Paraaortic lymph node (tissue), 1 donor: ENCODE measurements around the gene GLIPR2.

DNA sequence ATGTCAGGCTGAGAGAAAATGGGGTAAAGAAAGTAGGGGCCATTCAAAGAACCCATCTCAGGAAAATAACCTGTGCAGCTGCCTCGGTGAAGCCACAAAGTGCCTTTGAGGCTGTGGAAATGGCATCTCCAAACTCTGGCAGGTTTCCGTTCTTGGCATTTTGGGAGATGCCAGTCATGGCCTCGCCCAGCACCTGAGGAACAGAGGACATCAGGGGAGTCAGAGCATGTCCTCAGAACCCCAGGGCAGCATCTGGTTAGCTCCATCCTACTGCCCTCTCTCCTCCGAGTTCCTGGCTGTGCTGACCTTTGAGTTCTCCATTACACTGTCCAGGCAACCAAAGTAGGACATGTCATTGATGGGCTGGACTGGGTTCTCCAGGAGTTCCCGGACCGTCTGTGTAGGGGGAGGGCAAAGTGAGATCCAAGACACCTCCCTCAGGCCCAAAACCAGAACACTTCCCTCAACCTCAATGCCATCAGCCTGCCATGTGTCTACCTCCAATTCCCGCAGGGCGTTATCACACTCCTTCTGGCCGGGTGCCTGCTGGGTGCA lies 20.8 kb upstream of the TPM2 start:
- PRO-cap, result no peak

- PRO-cap, result bidirectional peak, plus-strand start at chr9:35757221, minus-strand start at chr9:35757077
Measured at GRCh38 chr9:35756482-35757301, 2.6 kb upstream of the MSMP start.

- PRO-cap, result no peak
Measured at GRCh38 chr9:35757754-35758078, 3.6 kb upstream of the MSMP start.

DNA sequence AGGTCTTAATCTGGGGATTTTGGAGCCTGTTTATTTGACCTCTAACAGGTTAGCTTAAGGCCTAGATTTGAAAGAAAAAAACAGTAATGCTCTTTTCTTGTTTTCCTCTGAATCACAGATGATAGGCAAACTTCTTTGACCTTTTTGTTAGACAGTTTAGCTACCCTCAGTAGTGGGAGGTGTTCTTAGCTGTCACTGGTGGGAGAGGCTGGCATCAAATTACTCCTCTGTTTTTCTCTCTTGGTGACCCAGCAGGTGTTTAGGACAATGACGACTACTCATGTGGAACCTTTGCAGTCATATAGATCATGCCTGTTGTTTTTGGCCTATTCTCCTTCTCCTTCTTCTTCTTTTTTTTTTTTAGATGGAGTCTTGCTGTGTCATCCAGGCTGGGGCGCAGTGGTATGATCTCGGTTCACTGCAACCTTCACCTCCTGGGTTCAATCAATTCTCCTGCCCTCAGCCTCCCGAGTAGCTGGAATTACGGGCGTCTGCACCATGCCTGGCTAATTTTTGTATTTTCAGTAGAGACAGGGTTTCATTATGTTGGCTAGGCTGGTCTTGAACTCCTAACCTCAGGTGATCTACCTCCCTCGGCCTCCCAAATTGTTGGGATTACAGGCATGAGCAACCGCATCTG lies 15.3 kb upstream of the NPR2 start:
- PRO-cap, result no peak

- PRO-cap, result no peak
Measured at GRCh38 chr9:35834331-35834750, 5.3 kb downstream of the TMEM8B start.

GRCh38 chr9:35841488-35841919 lies 12.5 kb downstream of the TMEM8B start:
- PRO-cap, result no peak

DNA sequence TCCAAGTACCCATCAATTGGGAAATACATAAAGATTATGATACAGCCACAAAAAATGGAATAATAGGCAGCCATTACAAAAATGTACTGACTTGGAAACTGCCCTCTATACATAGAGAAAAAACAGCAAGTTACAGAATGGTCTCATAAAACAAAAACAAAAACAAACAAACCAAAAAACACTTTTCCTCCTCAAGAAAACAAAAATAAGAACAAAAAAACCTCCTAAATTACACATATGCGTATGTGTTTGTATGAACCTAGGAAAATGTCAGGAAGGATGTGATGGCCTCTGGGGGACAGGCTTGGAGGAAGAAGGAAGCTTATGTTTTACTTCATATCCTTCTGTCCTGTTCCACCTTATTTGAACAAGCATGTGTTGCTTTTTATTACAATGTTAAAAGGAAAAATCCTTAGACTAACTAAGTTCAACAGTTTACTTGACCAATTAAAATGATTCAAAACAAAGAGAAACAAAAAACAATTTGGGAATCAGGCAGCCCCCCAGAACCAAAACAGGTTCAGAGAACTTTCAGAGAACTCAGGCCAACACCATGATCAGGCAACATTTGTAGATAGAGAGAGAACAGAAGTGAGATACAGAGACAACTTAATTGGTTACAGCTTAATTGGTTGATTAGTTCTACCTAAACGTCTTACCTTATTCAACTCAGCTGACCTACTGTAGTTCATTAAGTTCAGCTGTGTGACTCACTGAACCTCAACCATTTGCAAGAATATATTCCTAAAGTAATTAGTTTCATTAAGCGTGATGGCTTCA lies 10.0 kb downstream of the SPAAR start:
- PRO-cap, result no peak

DNA sequence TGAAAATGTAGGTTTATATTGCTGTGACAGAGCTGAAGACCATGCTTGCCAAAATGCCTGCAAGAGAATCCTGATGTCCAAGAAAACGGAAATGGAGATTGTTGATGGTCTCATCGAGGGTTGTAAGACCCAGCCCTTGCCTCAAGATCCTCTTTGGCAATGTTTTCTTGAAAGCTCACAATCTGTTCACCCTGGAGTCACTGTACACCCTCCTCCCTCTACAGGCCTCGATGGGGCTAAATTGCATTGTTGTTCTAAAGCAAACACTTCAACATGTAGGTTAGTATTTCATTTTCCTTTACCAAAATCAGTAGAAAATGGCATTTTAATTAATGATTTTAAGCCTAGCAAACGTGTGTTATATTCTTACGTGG lies 48.9 kb upstream of the GLIPR2 start:
- PRO-cap, result no peak

DNA sequence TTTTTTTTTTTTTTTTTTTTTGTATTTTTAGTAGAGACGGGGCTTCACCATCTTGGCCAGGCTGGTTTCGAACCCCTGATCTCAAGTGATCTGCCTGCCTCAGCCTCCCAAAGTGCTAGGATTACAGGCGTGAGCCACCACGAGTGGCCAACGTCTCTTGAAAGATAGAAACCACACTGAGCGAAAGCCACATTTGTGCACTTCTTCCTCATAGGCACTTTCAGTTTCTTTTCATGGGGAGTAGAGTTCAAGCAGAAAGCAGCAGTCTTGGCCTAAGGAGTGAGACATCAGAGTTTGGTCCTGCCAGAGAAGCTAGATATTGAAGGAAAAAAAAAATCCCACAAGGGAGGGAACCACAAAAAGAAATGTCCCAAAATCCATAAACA lies 44.0 kb upstream of the GLIPR2 start:
- PRO-cap, result unidirectional peak, minus-strand start at position 166 of the sequence

- PRO-cap, result bidirectional peak, plus-strand start at chr9:36136735, minus-strand start at chr9:36136572
Measured at GRCh38 chr9:36136144-36136920, at the start of gene GLIPR2. GLIPR2 (plus strand) TSS chr9:36136733.

- PRO-cap, result no peak
Measured at GRCh38 chr9:36140287-36140844, 3.8 kb downstream of the GLIPR2 start.

GRCh38 chr9:36162483-36162868 lies 6.7 kb upstream of the CCIN start:
- PRO-cap, result no peak

GRCh38 chr9:36349531-36350417 lies 50.3 kb downstream of the RNF38 start:
- PRO-cap, result no peak

DNA sequence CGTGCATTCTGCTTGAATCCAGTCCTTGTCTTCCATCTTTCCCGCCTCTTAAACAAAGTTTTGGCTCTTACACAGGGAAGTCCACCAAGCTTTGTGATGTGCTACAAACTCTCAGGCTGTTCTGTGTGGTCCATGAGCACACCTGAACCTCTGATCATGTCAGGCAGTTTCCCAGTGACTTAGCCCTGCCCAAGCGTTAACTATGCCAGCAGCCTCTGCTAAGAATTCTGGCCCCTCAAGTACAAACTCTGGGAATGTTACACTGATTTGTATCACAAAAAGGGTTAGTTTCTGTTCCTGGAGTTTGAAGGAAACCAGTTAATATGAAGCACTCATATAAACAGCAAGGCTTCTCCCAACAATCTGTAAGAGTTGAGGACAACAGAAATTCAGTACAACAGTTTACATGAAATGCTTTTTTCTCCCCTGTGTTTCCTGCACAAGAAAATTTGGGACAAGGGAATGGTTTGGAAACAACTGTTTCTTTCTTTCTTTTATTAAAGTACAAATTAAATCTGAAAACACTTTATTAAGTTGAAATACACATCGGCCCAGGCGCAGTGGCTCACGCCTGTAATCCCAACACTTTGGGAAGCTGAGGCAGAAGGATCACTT lies 46.0 kb upstream of the RNF38 start:
- PRO-cap, result no peak

DNA sequence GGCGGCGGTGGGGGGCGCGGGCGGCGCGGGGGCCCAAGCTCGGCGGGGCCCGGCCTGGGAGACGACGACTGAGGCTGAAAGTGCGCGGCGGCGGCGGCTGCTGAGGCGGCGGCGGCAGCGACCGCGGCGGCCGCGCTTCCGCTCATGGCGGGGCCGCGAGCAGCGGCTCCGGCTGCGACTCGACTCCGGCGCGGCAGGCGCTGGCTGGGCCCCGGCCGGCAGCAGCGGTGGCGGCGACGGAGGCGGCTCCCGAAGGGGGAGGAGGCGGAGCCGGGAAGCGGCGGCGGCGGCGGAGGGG lies 85.3 kb upstream of the MELK start:
- PRO-cap, result bidirectional peak, plus-strand start outside the sequence, minus-strand start at position 181 of the sequence

DNA sequence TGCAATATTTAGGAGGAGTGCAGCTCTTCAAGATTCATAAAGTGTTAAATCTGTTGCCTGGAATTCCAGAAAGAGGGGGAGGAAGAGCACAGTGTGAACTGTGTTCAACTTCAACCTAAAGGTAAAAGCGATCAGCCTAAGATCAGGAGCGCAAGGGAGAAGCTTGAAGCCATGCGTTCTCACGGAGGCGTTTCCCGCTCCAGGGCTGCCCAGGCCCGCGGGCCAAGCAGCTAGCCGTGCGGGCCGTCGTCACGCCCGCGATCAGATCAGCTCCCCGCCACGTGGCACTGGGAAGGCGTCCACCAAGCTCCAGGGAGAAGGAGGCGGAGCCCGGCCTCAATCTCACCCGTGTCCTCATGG lies 41.1 kb upstream of the ZCCHC7 start:
- PRO-cap, result bidirectional peak, plus-strand start outside the sequence, minus-strand start at position 268 of the sequence

DNA sequence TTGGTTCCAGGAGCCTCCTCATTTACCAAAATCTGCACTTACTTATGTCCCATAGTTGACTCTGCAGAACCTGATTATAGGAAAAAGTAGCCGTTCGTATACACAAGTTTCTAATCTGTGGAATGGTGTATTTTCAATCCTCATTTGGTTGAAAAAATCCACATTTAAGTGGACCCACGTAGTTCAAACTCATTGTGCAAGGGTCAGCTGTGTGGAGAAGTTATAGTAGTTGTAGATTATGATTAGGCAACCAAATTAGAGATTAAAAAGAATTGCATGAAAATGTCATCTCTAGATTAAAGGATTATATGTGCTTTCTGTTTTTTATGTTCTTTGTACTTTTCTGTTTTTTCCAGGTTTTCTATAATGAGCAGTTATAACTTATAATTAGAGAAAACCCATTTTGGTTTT lies 66.9 kb upstream of the GRHPR start:
- PRO-cap, result no peak

DNA sequence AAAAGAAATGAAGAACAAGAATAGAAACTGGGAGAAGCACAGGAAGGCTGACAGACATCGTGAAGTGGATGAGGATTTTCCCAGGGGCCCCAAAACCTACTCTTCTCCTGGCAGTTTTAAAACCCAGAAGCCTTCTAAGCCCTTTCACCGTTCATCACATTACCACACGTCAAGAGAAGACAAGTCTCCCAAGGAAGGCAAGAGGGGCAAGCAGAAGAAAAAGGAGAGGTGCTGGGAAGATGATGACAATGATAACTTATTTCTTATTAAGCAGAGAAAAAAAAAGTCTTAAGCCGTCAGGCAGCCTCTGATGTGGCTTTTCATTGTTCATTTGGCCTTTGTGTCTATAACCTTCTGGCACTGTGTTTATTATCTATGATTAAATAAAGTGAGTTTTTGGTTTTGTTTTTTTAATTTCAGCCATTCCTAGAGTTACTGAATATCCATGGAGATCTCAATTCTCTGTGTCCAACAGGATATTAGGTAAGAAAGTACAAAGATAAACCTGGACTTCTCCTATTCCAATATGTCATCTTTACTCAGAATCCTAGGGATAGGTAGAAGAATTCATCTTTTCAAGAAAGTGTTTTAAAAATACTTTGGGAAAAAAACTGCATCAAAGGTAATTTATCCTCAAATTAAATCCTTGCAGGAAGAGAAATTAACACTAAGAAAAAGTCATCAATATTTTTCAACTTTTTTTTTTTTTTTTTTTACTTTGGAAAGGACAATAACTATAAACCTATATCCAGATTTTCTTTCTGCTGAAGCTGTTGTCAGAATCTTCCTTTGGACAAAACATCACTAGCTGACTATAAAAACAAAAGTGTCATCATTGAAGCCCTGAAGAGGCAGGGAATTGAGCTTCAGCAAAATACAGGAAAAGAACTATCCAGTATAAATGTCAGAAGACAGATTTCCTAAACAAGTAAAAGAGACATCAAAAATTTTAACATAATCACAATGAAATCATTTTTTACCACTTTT lies 65.2 kb upstream of the GRHPR start:
- PRO-cap, result no peak

DNA sequence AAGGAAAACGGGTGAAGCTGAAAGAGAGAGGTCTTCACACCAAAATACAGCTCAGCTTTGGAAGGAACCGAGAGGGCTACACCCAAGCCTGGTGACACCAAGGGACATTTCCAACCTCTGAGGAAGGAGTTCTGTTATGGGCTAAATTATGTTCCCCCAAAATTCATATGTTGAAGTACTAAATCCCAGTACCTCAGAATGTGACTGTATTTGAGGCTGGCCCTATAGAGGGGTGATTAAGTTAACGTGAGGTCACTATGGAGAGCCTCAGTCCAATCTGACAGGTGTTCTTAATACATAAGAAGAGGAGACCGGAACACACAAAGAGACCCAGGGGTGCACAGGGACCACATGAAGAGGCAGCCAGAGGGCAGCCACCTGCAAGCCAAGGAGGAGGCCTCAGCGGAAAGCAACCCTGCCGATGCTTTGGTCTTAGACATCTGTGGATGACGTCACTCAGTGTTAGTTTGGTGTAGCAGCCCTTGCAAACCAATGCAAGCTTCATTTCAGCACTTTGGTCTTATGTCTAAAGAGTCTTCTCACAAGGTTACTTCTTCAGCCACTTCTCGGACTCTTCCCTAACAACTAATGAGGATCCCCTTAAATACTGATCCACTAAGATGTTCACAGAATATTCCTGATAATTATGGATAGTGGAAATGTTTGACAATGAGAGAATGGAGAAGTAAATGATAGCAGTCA lies 47.7 kb upstream of the GRHPR start:
- PRO-cap, result no peak

DNA sequence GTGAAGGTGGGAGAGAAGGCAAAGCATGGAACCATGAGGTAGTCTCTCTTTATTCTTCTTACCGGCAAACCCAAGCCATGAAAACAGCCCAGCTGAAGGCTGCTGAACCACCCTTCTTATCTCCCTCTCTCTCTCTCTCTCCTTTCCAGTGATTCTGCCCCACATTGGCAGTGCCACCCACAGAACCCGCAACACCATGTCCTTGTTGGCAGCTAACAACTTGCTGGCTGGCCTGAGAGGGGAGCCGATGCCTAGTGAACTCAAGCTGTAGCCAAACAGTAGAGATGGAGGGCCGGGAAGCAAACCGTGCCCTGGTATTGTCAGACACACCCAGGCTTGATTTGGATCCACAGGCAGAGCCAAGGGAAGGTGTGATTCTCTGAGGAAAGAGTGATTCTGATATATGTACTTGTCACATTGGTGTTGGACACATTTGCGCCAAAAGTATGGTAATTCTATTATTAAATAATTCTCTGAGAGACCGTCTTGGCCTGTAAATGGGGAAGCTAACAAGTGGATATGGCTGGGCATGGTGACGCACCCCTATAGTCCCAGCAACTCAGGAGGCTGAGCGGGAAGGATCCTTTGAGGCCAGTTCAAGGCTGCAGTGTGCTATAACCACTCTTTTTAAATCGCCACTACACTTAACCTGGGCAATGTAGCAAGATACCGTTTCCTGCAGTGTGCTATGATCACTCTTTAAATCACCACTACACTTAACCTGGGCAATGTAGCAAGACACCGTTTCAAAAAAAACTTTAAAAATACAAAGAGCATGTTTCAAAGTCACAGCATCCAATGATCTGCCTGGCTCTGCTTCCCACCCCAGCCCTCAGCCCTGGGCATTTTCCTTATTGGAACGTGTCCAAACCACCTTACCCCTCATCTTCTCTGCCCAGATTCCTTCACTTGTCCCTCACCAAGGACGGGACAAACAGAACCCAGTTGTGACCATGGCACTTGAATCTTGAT lies 14.3 kb downstream of the GRHPR start:
- PRO-cap, result no peak